PC-3 (cell line): ENCODE measurements around the genes YAP1, BIRC3 and C11orf65.

DNA sequence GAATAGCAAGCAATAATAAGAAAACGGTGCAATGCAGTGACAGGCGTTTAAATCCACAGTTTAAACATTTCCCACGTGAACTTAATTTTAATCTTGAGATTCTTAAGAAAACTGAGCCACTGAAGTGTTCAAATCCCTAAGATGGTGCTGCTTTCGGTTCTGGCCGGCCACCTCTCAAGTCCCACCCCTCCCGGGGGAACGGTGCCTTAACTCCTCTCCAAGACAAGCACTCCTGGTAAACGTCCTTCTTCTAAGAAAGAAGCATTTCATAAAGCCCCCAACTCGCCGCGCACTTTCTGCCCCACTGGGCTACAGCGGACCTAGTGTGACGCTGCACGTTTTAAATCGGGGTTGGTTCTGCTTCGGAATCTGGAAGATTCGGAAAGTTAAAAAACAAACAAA lies 2.8 kb downstream of the PGR start:
- RAMPAGE, long total RNA: no peak

DNA sequence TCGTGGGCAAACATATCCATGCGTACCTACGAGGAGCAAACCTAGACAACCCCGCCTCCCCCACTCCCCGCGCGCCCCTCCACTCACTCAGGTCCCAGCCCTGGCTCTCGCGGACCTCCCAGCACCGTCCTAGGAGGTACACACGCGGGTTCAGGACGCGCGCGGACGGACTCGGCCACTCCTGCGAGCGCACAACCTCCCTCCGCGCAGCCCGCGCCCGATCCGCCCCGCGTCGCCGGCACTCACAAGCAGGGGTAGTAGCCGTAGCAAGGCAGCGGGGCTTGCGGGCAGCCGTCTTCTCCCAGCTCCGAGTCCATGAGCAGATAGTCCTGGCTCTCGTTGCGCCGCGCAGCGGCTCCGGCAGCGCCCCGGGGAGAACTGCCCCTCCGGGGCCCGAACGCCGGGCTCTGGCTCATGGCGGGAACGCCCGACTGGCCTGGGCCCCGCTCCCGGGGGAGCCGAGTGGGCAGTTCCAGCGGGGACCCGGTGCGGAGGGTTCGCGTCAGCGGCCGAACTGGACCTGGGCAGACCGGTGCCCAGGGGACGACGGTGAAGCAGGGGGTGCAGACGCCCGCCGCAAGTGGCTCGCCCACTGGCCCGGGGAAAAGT lies 615 bp downstream of the TRPC6 start:
- RAMPAGE, long total RNA: no peak

DNA sequence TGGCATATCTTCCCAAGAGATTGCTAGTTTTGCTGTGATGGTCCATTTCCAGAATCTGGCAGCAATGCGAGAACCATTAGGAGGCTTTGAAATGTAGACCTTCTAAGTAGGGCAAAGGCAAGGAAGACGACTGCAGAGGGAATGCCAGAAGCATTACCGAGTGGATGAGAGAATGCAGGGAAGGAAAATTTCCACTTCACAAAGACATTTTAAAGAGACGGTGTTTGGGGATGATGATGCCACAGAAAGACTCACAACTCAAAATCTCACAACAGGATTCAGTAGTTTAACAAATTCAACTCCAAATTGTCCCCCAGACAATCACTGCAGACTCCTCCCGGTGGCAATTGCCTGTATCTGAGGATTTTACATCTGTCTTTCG lies 423 bp upstream of the CEP126 start:
- RAMPAGE, long total RNA: no peak

GRCh38 chr11:102109707-102110869 lies at the start of gene YAP1:
Gene YAP1 (plus strand): TSS chr11:102110447.
- RAMPAGE, long total RNA: no peak

- RAMPAGE, long total RNA: no peak
Measured at GRCh38 chr11:102316973-102318138, at the start of gene BIRC3. Gene BIRC3 (plus strand): TSS chr11:102317484.

DNA sequence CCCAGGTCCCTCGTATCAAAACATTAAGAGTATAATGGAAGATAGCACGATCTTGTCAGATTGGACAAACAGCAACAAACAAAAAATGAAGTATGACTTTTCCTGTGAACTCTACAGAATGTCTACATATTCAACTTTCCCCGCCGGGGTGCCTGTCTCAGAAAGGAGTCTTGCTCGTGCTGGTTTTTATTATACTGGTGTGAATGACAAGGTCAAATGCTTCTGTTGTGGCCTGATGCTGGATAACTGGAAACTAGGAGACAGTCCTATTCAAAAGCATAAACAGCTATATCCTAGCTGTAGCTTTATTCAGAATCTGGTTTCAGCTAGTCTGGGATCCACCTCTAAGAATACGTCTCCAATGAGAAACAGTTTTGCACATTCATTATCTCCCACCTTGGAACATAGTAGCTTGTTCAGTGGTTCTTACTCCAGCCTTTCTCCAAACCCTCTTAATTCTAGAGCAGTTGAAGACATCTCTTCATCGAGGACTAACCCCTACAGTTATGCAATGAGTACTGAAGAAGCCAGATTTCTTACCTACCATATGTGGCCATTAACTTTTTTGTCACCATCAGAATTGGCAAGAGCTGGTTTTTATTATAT lies 3.0 kb downstream of the BIRC2 start:
- RAMPAGE, long total RNA: no peak

DNA sequence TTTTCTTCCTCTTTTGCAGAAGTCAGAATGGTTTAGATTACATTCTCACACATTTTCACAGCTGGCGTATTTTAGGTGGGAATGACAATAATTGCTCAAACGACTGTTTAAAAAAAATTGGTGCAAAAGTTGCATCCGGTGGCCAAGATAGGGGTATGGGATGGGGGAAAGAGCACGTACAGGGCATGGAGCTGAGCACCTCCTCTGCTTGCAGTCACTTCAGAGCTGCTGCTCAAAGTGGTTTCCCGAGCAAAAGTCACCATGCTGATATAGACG lies 35.3 kb downstream of the MMP13 start:
- RAMPAGE, long total RNA: no peak

DNA sequence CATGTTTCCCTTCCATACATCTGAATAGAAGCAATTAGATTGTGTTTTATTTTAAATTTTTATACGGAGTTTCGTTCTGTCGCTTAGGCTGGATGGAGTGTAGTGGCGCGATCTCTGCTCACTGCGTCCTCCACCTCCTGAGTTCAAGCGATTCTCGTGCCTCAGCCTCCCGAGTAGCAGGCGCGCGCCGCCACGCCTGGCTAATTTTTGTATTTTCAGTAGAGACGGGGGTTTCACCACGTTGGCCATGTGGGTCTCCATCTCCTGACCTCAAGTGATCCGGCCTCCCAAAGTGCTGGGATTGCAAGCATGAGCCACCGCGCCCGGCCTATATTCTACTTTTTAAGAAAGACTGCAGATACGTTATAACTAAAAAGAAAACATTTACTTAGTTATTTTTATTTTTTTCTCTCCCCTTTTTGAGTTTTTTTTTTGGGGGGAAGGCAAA lies 781 bp downstream of the DYNC2H1 start:
- RAMPAGE, long total RNA: no peak

DNA sequence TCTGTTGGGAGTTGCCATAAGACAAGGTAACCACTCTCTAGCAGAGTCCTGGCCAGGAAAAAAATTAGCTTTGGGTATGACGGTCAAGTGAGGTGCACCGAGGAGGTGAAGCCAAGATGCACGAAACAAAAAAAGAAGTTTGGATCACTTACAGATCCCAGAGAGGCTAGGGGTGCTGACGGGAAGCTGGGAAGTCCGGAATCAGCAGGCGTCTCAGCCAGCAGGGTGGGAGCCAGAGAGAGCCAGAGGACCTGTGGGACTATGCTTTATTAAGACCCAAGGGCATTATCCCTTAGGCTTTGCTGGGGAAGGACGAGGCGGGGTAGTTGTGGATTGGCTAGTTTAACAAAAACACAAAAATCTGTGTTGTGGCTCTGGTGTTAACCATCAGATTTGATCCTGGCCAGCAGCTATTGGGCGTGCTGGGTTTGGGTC lies 427.0 kb downstream of the DYNC2H1 start:
- RAMPAGE, long total RNA: no peak

DNA sequence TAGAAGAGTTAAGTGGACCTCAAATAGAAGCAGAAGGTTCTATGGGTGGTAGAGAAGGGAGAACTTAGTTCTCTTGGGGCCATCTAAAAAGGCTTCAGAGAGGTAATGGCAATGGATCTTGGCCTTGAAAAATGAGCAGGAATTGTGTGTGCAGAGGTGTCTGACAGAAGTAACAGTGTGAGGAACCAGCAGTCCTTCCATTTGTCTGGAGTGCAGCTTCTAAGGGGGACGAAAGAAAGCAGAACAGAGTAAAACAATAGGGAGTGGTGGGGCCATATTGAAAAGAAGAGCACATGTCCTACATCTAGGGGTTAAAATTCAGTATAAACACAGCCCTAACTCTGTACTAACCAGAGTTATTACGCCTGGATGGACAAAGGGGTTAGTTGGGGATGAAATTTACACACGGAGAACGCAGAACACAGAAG lies 283.4 kb upstream of the DDI1 start:
- RAMPAGE, long total RNA: no peak

- RAMPAGE, long total RNA: no peak
Measured at GRCh38 chr11:104917962-104918520, 50.3 kb downstream of the CASP4 start.

DNA sequence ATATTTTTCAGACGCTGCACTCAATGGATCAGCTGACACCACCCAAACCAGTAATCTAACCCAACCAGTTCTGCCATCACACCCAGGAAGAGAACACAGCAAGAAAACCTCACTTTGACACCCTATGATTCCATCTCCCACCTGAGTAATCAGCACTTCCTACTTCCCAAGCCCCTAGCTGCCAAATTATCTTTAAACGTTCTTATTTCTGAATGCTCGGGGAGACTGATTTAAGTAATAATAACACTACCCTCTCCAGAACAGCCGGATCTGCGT lies 2.6 kb downstream of the CASP4 start:
- RAMPAGE, long total RNA: no peak

DNA sequence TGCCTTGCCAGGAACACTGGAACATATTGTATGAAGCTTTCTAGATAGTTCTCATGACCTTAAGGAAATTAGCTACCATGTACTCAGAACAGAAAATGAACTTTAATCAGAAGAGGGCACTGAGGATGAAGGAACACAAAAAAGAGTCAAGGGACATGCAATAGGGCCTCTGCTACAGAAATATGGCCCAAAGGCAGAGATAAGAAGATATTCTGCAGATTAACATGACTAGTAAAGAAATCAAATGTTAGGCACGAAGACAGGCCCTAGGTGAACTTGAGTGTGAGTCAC lies 1.1 kb downstream of the CARD16 start:
- RAMPAGE, long total RNA: no peak

DNA sequence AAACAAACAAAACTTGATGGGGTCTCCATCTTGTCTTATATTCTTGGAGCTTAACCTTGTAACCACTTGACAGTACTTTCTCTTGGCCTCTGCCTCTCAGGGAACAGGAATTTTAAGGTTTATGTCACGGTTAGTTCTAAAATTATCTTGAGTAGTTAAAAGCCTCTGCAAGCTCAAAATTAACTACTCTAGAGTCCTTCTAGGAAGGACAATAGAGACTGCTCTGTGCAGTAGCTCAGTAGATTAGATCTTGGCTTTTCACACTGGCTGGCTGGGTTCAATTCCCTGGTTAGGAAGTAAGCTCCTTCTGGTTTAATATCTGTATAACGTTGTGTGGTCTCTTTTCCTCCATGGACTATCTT lies 109.1 kb downstream of the AASDHPPT start:
- RAMPAGE, long total RNA: no peak

- RAMPAGE, long total RNA: no peak
Measured at GRCh38 chr11:106471087-106471649, 393.7 kb downstream of the AASDHPPT start.

- RAMPAGE, long total RNA: no peak
Measured at GRCh38 chr11:107719480-107720065, 7.7 kb upstream of the SLN start.

GRCh38 chr11:108104492-108105157 lies 16.7 kb upstream of the ACAT1 start:
- RAMPAGE, long total RNA: no peak

DNA sequence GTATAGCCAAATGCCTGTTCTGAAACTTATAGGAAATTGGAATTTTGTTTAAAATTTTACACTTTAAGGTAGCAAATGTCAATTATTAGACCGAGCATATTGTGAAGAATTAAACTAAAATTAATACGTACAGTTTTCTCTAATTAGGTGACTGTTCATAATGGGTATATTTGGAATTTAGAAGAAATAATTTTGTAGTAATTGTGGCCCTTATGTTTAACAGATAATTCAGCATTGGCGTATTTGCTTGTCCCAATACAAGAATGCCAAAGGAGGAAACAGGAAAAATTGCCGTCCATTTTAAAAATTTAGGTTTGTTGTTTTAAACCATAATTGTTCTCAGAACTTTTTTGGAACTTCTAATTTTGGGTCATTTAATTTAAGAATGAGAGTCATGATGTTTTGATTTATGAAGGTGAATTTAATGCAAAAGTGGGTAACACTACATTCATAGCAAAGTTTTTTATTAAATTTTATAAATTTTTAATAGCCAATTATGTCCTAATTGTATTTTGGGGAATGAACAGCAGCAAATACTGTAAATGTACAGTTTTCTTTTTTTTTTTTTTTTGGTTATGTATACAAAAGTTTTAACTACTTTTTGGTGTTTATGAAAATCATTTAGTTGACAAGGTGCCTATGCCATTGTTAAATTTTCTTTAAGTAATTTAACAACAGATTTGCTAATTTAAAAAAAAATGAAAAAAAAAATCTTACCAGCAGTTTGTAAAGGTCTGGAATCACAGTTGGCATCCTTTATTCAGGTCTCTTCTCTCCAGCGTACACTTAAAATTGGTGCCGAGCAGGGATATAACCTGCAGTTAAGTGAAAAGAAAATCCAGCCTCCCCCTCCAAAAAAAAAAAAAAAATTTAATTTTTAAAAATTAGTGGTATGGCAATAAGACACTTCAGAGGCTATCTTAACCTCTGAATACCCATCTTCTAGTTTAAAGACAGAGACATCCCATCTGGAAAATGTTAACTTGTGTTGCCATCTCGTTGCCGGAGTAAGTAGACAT lies 15.1 kb upstream of the ACAT1 start:
- RAMPAGE, long total RNA: no peak

- RAMPAGE, long total RNA: no peak
Measured at GRCh38 chr11:108115302-108116186, 5.8 kb upstream of the ACAT1 start.

DNA sequence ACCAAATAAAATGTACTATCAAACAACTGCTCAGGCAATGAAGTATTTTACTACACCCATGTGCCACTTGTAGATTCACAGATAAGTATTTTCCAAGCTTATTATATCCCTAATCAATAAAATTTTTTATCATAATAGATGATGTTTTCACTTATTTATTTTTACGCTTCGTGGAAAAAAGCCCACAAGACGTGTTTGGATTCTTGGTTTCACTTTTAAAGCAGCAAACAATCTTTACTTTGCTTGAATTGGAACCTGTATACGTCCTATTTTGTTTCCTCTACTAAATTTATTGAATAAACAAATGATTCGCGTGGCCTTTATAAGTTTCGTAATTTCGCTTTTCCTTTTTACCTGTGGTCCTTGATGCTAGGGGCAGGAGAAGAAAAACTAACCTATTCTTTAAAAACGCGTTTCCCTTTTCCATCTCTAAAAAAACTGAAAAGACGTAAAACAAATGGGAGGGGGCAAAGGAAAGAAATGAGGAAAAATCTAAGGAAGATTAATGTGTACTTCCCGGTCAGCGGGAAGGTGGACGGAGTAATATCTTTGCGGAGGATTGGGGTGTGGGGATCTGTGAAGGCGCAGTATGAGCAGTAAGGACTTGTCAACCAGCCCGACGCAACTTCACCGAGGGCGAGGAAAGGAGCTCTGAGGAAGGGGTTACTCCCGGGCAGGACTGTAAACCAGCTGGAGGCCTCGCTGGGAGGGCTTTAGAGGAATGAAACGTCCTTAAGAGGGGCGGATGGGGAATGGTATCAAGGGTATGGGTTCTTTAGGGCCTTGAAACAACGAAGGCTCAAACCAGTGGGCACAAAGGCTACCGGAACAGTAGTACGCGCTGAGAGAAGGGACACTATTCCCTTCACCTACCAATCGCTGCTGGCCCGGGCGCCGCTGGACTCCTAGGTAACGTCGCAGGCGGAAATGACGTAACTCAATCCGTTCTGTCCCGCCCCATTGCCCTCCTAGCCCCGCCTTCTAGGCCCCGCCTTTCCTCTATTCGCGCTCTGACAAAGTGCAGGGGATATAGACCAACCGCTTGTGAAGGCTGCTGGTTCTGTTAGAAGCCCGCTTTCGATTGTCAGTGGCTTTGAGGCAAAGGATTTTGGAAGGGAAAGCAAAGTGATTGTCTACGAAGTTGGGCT lies at the start of gene C11orf65:
TSS of gene C11orf65 (minus strand) at position 932 of the 1,148 bp plus-strand sequence.
- RAMPAGE, long total RNA: no peak